Right cardiac atrium (tissue), 1 donor: ENCODE measurements around a stretch of chr10.

DNA sequence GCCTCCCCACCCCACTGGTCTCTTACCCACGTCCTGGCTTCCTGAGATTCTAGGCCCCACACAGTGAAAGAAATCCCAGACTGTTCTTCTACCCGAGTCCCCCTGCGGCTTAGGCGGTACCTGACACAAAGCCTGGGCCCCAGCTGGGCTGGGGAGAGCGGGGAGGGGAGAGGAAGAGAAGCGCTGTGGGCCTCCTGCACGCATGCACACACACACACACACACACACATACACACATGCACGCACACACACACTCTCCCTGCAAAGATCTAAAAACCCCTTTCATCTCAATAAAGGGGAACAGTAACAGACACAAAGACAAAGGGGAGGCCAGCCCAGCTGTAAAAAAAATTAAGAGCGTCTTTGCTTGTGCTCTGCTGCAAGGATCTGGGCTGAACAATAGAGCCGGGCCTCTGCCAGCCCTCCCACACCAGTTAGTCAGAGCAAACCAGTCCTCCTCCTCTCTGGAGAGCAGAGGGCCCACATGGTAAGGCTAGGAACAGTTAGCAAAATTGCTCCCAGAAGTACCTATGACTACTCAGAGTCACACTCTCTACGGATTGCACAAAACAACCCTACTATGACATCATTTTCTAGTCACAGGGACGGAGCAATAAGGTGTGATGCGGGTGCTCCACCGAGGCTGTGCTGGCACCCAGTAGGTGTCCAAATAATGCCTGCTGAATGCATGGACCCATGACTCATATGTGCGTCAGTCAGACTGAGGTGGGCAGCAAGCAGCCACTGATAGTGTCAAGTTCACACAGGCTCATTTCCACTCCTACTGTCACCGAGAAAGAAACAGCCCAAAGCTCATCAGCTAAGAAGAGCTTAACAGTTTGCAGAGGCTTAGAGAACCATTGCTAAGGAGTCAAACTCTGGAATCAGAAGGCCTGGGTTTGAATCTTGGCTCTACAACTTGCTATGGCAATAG is 9.2 kb downstream of the ITPRIP start:
- PRO-cap: no peak

DNA sequence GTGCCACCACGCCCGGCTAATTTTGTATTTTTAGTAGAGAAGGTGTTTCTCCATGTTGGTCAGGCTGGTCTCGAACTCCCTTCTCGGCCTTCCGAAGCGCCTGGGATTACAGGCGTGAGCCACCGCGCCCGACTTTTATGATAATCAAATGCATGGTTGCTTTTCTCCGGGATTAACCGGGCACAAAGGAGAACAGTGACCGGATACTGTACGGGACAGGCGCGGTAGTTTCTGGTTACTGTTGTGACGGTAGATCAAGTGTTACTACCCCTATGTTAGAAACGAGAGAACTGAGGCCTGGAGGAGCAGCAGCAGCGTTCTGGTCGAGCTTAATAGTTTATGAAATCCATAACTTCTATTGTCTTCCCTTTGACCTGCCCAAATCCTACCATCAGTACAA is 791 bp upstream of the ITPRIP start:
- PRO-cap: no peak

DNA sequence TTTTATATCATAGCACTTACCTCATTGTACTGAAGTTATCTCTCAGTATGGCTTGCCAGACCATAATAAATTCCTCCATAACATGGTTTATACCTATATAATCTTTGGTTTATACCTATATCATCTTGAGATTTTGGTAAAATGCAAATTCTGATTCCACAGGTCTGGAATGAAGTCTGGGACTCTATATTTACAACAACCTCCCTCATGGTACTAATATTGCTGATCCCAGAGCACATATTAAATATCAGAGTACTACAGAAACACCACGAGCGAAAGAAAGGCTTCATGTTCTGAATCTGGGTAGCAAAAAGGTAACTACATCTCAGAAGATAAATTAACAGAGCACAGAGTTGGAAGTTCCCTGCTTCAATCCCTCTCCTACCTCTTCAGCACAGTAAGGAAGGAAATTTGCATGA is 1239.4 kb downstream of the SORCS3 start:
- PRO-cap: no peak

DNA sequence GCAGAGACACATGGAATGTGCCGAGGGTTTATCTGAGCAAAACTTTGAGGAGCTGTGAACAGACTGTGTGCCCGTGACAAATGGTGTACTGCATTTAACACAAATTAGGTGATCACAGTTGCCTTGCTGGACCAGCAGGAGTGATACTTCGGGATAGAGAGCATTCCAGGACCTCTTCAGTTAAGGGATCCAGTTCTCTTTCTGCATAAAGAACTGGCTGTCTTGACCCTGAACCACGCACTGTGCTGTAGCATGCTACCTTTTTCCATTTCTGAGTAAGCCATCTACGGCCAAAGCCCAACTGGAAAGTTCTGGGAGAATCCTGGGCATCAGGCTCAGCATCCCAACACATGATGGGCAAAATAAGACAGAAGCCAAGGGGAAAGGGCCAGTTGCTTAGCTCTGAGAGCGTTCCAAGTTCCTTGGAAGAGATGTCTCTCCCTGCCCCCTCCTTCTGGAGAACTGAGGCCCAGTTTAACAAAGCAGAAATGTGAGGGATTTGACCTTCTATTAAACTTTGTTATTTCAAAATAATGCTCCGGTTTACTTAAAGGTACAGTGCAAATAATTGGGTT is 37.9 kb upstream of the ADD3 start:
- PRO-cap: no peak

GRCh38 chr10:110048082-110048548 is 40.3 kb downstream of the ADD3 start:
- PRO-cap: no peak

DNA sequence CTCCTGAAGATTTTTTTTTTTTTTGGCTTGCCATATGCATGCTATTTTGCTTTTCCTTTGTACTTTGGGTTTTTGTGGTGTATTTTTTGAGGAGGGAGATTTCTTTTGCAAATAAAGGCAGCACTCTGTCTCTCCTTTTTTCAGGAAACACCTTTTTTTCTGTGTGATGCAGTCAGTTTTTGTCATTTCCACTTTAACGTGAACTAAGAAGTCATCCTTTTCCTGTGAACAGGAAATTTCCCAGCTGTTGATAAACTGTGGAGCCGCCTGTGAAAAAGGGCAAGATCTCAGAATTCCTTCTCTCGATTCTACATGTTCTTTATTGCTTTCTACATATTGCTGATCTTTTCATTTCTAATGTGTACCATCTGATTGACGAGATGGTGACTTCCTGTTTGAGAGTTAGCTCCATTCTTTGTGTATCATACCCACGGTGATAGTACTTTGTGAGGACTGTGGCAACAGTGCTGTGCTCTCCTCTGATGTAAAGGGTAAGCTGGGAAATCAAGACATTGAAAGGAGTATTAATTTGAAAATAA is 50.4 kb downstream of the ADD3 start:
- PRO-cap: no peak

GRCh38 chr10:110303413-110303998 is 1.2 kb downstream of the SMNDC1 start:
- PRO-cap: no peak

DNA sequence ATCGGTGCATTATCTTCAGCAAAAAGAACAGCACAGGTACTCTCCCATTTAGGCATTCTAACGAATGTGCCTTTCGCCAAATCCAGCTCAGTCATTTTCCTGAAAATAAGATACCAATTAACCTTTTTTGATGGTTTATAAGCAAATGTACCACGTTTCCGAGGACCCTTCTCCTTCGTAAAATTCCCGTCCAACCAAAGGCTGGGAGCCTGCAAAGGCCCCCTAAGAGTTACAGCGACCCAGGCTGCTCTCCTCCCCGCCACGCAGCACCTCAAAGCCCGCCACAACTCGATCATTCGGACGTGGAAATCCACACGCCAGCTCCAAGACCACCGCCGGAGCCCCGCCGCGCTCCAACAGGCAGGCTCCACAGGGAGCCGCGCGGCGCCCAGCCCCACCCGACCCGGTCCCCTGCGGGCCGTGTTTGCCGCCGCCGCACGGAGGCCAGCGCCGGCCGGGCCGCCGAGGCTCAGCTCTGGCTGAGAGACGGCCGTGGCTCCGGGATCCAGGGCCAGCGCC is 538 bp downstream of the SMNDC1 start:
- PRO-cap: no peak

GRCh38 chr10:110357232-110358217 is 52.8 kb upstream of the SMNDC1 start:
- PRO-cap: no peak

- PRO-cap: no peak
Observed at GRCh38 chr10:110358875-110359847, 54.4 kb upstream of the SMNDC1 start.

- PRO-cap: no peak
Observed at GRCh38 chr10:110420759-110421106, 77.0 kb upstream of the DUSP5 start.

GRCh38 chr10:110492611-110492969 is 5.1 kb upstream of the DUSP5 start:
- PRO-cap: no peak

- PRO-cap: no peak
Observed at GRCh38 chr10:110509093-110509545, 11.4 kb downstream of the DUSP5 start.

DNA sequence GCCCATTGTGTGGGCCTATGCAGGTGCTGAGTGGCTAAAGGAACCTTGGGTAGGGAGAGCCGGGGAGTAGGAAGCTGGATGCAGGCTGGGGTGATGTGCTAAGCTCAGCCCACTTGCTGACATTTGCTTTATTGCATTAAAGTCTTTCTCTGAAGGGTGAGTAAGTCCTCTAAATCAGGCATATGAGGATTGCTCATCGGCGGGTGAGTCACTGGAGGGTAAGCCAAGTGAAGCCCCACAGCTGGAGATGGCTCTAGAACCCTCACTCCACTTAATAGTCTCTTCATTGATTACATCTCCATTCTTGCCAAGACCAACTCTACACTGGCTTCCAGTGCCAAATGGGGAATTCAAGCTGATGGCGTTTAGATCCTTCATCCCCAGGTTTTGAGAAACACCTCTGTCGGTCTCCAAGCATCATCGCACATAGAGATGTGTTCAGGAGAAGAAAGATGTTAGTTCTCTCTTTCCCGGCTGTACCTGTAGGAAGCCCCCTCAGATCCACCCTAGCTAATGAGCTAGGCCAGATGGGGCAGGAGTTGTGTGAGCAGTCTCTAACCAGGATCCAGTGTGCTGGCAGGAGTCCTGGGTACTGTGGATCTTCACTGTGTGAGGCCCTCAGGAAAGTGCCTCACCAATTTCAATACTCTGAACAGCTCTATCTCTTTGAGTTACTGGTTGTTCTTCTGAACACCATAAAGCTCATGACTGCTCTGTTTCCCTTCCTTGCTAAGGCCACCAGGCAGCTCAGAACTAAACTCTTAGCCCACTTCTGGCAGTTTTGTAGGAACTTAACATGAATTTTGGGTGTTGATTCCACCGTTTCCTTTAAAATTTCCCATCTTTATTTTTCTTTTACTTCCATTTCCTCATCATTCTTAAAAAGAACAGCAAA is 15.3 kb downstream of the DUSP5 start:
- PRO-cap: no peak

- PRO-cap: no peak
Observed at GRCh38 chr10:110578478-110578861, 11.0 kb downstream of the SMC3 start.

DNA sequence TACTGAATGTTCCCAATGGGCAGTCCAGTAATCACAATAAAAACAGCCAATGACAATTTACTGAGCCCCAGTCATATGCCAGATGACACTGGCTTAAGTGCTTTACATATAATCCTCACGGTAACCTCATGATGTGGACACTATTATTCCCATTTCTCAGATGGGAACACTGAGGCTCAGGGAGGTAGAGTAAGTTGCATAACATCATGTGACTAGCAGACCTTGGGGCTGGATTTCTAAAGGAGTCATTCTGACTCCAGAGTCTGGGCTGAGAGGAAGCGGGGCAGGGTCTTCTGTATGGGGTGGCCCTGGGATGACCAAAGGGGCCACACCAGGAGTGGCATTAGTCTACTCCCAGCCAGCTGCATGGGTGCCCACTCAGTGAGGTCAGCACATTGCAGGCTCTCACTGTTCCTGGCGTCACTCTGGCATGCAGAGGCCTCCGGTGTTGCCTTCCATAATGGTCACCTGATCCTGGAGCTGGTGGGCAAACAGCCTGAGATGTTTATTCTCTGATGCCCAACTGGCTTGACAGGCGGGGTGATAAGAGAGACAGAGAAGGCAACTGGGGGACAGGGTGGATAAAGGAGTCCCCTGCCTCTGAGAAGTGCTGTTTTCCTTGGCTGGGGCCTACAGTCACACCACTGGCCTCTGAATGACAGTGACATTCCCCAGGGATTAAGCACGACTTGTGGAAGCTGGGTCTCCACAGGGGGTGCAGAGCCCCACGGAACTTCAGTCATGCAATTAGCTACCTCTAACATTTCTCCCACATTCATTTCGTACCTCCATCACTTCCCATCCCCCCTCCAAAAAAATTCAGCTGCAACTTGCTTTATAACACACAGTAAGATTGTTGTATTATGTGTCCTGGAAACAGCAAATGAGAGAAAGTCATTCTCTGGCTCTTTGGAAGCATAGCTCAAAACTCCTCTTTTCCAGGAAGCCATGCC is 7.3 kb upstream of the RBM20 start:
- PRO-cap: no peak

DNA sequence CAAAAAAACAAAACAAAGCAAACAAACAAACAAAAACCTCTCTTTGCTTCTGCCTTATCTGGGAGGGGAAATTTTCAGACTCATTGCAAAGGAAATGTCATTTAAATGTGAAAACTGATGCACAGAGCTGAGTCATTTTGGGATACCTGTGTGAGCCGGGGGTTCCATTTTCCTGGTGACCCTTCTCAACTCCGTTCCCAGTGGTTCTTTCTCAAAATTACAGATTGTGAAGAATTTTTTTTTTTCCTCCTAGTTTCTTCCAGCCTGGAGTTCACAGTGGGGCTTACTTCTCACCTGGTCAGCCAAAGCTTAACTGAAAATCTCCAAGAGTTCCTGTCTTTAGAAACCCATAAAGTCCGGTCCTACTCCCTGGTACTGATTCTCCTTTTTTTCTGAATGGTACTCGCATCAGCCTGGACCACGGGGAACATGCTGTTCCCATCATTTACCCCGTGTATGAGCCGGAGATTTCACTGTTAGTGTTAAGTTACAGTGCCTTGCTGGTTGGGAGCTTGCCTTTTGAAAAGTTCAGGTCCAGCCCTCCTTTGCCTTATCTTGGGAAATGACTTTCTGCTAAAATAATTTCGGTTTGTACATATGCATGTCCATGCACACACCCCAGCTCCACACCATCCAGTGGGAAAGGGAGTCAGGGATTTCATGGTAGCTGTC is 57.0 kb downstream of the RBM20 start:
- PRO-cap: no peak

GRCh38 chr10:110803842-110804383 is 67.8 kb upstream of the PDCD4 start:
- PRO-cap: no peak

DNA sequence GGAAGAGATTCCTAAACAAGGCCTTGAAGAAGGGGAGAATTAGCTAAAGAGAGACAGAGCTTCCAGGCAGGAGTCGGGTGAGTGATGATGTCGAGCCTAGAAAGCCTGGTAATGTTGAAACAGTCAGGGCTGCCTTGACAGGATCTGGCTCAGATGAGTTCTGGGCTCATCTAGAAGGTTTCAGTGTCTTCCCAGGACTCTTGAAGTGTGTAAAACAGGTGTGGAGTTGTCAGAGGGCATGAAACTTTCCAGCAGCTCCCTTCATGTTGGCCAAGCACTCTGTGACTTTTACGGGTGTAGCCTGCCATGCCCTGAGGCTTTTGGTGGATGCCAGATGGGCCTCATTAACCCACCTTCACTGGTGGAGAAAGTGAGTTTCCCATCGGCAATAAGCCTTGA is 66.5 kb upstream of the PDCD4 start:
- PRO-cap: no peak

DNA sequence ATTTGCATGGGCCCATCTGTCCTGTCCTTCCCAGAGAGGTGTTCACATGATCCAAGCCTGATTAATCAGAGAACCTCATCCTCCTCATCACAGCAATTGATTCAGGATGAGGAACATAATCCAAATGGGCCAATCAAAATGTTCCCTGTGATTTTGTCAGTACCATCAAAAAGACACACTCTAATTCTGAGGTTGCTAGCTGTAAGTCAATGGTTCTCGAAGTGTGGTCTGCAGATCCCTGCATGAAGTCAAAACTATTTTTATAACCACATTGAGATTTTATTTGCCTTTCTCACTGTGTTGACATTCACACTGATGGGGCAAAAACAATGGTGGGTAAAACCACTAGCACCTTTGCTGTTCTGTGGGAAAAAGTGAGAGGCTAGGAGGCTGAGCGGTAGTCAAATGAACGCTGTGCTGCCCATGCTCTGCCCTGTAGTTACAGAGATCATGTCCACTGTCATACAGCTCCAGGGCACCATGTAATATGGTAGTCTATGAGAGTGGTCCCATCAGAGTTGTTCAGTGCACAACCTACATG is 21.7 kb upstream of the PDCD4 start:
- PRO-cap: no peak